Foreskin fibroblast (primary cell): ENCODE results near the gene TNFAIP6.

GRCh38 chr2:151357315-151357758 is at the start of gene TNFAIP6:
TNFAIP6 (plus strand) TSS chr2:151357592.
- RRBS: no CpG with 5 or more reads among the region's 3 CpGs

DNA sequence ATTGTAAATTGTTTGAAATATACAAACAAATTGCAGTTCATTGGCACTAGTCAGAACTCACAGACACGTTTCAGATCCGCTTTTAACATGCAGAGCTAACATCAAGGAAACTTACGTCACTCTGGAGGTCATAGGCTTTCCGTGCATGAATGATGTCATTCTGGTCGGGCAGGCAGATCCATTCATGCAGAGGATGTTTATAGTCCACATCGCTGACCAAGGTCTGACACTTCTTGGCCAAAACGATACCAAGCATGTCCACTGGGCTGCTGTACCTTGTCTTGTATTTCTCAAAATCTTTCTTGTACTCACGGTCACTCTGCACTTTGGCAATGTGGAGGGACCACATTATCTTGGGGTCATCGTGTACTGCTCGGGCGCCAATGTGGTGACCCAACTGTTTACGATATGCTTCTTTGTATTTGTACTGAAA is 114.9 kb downstream of the NEB start:
- RRBS: no CpG with 5 or more reads among the region's 12 CpGs

GRCh38 chr2:151704291-151705103 is 29.8 kb downstream of the NEB start:
- RRBS: 92% methylated on average over 5 of the region's 35 CpGs

- RRBS: no CpG with 5 or more reads among the region's 12 CpGs
Observed at GRCh38 chr2:151827307-151827848, 843 bp downstream of the ARL5A start.

GRCh38 chr2:152337691-152338179 is 2.8 kb downstream of the FMNL2 start:
- RRBS: no CpG with 5 or more reads among the region's 5 CpGs

GRCh38 chr2:152398466-152399537 is 63.8 kb downstream of the FMNL2 start:
- RRBS: no CpG with 5 or more reads among the region's 6 CpGs

DNA sequence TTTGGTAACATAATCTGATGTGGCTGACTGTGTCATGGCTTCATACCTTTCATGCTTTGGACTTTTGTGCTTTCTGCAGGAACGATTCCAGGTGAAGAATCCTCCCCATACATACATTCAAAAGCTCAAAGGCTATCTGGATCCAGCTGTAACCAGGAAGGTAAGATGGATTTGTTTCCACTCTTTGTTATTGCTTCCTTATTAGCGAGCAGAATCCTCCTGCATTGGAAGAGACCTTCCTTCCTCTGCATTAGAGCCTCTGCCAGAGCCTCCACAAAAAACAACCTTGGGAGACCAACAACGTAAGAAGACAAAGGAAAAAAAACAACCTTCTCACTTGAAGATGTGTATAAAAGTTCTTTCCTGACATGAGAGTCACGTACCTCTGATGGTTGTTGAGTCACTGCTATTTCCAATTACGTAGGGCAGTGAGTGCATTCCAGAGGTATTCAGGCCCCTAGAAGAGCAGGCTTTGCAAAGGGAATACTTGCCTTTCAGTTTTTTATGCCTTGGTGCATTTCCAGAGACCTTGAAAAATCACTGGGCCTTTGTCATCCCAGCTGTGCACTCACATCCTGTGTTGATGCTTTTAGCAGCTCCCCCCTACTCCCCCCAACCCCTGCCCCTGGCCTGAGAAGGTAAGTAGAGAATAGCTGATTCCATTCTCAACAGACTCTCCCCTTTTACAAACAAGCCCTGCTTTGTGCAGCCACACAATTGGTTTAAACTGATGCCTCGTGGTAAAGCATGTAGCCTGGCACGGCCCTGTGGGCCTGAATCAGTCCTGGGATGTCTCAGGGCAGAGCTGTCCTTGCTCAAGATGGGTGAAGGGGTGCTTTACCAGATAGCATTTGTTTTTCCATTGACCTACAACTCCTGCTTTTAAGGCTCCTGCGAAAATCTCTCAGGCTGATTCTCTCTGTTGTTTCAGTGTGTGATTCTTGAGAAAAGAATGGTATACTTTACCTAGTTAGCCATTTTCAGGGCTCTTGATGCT is 174.3 kb downstream of the PRPF40A start:
- RRBS: no CpG with 5 or more reads among the region's 8 CpGs

DNA sequence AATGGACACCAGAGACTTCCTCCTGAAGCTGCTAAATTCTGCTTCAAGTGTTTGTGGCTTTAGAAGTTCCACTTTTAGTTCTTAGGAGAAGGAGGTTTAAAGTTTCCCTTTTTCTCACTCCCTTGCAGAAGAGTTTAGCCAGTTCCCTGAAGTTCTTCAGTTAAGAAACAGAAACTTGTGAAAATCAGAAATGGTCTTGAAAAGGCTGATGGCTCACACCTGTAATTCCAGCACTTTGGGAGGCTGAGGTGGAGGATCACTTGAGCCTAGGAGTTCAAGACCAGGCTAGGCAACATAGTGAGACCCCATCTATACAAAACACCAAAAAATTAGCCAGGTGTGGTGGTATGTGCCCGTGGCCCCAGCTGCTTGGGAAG is 105.2 kb downstream of the PRPF40A start:
- RRBS: no CpG with 5 or more reads among the region's 1 CpG

DNA sequence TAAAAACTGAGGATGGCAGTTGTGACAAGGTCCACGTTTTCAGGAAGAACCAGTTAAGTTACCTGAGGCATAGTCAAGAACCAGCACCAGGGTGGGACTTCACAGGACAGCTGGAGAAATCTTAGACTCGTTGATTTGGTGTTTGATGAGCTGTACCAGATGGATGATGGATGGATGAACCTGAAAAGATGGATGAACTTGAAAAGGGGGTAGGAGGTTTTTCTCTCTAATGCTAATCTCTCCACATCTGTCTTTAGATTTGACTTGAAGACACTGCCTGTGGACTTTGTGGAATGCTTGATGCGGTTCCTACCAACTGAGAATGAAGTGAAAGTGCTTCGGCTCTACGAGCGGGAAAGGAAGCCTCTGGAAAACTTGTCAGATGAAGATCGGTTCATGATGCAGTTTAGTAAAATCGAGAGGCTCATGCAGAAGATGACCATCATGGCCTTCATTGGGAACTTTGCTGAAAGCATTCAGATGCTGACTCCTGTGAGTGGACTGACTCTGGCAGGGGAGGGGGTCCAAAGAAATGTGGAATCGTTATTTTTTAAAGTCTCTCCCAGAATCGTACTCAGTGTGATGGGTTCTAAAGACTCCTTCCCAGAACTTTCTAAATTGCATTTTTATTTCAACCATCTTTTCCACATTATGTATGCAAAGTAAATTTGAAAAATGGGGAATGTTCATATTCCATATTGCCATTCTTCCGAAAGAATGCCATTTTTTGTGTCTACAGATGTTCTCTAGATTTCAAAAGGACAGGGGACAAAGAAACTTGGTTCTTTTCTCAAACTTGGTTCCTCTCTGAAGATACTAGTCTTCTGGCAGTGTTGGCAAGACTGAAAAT is 89.0 kb downstream of the PRPF40A start:
- RRBS: no CpG with 5 or more reads among the region's 11 CpGs

DNA sequence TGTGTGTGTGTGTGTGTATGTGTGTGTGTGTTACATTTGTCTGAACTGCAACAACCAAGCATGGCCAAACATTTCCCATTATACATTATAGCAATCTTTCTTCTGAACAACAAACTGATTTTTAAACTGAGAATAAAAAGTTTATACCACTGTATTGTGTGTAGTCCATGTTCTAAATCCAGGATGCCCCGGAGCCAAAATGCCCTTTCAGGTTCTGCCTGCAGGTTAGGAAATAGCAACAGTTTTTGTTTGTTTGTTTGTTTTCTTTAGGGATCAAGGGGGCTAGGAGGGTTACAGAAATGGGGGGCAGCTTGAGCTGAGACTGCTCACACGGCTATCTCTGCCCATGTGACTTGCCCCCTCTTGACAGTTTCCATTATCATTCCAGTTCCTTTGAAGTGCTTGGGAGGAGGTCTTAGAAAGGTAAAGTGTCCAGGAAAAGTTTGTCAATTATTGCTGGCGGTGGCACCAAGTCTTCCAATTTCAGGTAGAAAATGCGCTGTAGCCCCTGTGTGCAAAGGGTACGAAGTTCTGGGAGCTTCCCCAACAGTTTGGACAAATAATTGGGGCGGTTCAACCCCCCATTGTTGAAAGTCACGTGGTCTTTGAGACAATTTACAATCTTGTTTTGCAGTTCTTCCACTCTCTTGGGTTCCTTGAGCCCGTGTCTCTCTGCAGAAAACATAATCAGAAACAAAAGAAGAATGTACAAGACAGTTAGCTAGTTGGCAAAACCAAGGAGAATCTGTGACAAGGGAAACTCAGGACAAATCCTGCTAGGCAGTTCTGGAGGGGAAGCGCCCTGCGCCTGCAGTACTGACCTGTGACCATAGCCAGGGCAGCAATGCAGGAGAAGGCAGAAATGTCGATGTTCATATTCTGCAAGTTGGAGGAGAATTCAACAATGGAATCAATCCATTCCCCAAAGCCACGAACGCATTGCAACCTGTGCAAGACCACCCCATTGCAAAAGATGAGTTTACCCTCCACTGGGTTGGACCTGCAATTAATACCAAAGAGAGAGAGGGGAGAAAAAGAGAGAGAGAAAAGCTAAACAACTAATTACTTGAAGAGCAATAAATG is 6.9 kb downstream of the NR4A2 start:
- RRBS: no CpG with 5 or more reads among the region's 13 CpGs

DNA sequence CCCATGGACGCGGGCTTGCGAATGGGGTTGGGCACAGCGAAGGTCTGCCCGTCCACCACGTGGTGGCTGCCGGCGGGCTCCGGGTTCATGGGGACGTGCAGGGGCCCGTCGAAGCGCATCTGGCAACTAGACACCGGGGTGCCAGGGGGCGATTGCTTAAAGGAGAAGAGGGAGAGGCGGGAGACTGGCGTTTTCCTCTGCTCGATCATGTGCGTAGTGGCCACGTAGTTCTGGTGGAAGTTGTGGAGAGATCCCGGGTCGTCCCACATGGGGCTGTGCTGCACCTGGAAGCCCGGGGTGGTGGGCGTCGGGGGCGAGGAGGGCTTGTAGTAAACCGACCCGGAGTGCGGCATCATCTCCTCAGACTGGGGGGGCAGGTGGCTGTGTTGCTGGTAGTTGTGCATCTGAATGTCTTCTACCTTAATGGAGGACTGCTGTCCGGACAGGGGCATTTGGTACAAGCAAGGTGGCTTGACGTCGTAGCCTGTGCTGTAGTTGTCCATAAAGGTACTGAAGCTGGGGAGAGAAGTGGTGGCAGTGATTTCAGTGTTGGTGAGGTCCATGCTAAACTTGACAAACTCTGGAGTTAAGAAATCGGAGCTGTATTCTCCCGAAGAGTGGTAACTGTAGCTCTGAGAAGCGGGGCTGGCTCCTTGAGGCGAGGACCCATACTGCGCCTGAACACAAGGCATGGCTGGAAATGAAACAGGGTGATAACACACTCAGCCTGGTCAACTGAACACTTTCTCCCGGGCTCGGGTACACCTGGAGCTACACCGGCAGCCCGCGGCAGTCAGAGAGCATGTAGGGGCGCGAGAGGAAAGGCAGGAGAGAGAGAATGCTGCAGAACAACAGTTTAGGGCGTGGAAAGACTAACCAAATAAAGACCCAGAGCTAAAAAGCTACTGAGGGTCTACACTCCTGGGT is 2.8 kb downstream of the NR4A2 start:
- RRBS: 6% methylated on average over 25 of the region's 45 CpGs

- RRBS: no CpG with 5 or more reads among the region's 4 CpGs
Observed at GRCh38 chr2:156405341-156405956, 30.7 kb upstream of the GPD2 start.

DNA sequence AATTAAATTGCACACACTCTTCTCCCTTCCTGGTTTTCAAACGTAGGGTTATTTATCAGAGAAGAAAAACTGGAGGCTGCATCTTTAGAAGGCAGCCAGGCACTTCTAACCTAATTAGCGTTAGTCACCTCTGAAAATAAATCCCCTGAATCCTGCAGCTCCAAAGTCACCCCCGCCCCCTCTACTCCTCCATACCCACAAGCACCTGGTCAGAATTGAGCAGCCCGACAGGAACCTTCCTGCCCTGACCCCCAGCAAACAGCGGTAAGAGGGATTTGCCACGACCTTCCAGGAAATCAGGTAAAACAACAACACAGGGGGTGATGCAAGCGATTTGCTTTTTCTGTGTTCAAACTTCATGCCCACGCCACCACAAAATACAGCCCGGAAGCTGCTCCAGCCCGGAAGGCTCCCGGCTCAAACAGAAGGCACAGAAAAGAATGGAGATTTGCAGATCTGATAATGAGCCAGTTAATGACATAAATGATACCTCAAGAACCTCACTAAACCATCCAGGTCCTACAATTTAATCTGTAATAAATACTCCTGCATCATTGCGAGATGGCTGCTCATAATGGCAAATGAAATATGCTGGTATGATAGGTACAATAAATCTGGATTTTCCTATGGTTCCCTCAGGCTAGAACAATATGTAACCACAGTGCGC is 367.1 kb downstream of the GPD2 start:
- RRBS: no CpG with 5 or more reads among the region's 13 CpGs

- RRBS: no CpG with 5 or more reads among the region's 2 CpGs
Observed at GRCh38 chr2:157056121-157056687, 201.3 kb upstream of the GALNT5 start.

DNA sequence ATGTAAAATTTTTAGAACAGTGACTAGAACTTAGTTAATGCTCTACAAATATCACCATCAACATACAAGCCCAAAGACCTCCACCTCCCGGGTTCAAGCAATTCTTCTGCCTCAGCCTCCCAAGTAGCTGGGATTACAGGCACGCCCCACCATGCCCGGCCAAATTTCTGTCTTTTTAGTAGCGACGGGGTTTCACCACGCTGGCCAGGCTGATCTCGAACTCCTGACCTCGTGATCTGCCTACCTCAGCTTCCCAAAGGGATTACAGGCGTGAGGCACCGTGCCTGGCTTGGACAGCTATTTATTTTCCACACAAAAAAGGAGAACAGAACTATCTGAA is 24.9 kb downstream of the CYTIP start:
- RRBS: no CpG with 5 or more reads among the region's 10 CpGs

- RRBS: no CpG with 5 or more reads among the region's 2 CpGs
Observed at GRCh38 chr2:157433821-157434286, 10.0 kb downstream of the CYTIP start.

DNA sequence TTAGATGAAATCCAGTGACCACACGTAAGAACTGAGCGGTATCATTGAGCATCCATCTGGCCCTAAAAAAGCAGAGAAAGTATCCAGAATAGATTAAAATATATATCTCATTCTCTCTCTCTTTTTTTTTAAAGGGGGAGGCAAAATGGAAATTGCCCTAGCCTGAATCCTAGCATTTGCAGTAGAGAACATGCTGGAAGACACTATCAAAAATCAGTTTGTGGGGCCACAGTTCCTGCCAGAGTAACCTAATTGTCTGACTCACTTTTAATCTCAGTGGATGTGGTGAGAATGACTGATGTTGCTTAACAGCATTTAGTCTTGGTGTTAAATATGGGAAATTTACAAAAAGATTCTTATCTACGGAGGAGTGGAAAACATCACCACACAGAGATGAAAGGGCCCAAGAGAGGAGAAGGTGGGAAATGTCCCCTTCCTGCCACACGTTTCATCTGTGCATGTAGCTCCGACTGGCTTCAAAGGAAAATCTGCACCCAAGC is 20.3 kb upstream of the CYTIP start:
- RRBS: no CpG with 5 or more reads among the region's 5 CpGs

DNA sequence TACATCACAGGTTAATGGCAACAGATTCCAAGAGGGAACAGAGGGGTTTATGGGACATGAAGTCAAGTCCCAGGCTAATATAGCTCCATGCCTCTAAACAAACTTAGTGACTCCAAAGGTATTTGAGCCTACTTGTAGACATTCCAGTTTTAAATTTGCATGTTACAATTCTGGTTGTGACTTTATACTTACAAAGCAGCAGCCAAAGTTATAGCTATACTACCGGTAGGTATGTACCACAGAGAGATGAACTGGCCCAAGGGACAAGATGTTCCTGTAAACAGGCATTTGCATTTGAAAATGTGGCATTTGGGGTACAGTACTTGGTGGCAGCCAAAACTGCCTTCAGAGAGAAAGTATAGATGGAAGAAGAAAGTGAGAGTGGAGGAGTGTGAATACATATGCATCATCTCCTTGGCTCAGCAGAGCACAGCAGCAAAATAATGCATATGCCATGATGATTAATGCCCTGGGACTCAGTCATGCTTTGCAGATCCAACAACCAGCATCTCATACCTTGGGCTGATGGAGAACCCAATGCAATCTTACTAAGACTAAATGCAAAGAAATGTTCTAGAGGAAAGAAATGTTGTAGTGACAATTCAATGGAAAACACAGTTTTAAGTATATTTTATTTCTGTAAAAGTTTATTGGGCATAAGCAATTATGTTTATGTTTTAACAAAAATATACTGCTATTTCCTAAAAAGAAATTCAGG is 29.6 kb upstream of the CYTIP start:
- RRBS: no CpG with 5 or more reads among the region's 1 CpG

GRCh38 chr2:157842057-157842580 is 34.0 kb downstream of the ACVR1 start:
- RRBS: no CpG with 5 or more reads among the region's 2 CpGs

GRCh38 chr2:157874583-157875331 is 1.4 kb downstream of the ACVR1 start:
- RRBS: no CpG with 5 or more reads among the region's 13 CpGs